Amniotic epithelial cell (primary cell): ENCODE results near the gene PAK1.

GRCh38 chr11:76153212-76153936 is 52.9 kb downstream of the WNT11 start:
- RRBS: no CpG with 5 or more reads among the region's 10 CpGs

DNA sequence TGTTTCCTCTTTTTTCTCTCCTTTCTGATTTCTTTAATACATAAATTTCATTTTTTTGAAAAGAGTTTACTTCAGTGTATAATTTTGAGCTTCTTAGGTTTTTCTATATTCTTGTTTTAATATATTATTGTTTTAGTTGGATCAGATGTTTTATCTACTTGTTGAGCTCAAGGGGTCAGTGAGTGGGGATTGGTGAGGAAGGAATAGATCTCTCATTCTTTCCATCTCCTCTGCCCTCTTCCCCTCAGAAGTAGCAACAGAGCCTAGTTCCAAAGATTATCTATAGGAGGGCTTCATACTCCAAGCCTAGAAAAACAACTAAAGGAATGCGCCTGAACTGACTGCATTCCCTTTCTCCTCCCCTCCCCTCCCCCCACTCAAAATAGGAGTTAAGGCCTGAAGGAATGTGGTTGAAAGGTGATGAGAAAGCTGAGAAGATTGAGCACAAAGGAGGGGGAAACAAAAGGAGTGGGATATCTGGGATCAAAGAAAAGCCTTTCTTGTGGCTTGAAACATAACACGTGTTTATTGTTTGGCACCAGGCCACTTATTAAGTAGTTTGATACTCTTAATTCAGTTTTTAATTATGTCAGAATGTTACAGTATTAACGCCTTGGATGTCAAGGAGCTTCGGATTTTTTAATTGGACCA is 10.5 kb downstream of the EMSY start:
- RRBS: no CpG with 5 or more reads among the region's 4 CpGs

- RRBS: no CpG with 5 or more reads among the region's 5 CpGs
These were observed 56.7 kb downstream of the EMSY start for GRCh38 chr11:76501066-76502302.

GRCh38 chr11:76592970-76593569 is 77.5 kb downstream of the LRRC32 start:
- RRBS: no CpG with 5 or more reads among the region's 4 CpGs

DNA sequence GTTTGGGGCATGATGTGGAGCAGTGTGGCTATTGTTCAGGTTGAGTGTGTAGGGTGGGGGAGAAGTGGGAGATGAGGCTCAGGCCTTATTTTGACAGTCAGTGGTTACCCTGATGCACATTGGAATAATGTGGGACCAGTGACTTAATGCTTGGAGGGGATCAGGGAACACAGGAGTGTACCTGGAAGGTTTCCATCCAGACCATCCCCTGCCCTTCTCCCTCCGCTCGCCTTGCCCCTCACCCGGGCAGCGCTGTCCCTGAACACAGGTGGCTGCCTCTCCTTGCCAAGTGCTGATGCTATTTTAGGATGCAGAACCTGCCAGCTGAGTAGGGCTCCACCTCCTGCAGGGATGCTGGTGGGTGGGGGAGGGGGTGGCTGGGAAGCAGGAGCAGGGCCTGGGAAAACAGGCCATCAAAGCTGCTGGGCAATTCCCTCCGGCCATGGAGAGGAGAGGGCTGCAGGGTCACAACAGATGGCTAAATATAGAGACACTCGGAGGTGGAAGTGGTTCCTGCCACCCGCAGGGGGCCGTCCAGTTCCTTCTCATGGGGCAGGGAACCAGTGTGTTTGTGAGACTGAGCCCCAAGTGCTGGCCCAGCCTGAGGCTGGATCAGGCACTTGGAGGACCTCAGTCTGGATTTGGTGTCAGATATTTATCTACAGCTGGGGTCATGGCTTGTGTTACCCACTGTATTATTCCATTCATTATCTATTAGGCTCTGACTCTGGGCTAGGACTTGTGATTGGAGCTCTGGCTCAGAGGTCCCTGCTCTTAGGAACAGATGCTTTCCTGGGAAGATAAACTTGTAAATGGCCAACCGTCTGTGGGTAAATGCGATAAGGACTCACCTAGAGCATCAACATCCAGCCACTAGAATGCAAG is 59.6 kb downstream of the LRRC32 start:
- RRBS: no CpG with 5 or more reads among the region's 10 CpGs

DNA sequence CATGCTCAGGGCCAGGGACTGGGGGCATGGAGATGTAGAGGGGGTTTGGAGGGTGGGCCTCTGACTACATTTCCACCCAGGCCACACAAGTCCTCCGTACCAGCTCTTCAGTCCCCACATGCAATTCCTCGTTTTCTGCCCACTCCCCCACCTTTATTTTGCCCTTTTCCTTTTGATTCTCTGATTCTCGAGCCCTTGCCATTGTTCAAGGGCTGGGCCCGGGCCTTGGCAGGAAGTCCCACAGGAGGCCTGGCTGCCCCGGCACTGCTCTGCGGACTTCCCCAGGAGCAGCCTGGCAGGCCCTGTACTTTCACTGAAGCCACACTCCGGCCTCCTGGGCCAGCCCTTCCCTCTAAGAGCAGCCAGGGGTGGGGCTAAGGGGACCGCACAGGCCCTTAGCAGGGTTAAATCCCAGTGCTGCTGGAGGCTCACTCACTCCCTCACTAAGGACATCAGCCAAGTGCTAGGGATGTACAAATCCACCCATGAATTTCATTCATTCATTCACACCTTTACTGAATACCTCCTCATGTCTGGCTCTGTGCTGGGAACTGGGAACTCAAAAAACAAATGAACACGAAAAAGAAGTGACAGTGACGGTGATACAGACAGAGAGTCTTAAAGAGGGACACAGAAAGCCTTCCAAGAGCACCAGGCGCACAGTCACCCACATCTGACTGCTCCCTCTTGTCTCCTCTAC is 4.1 kb downstream of the LRRC32 start:
- RRBS: 13% methylated on average over 4 of the region's 11 CpGs

DNA sequence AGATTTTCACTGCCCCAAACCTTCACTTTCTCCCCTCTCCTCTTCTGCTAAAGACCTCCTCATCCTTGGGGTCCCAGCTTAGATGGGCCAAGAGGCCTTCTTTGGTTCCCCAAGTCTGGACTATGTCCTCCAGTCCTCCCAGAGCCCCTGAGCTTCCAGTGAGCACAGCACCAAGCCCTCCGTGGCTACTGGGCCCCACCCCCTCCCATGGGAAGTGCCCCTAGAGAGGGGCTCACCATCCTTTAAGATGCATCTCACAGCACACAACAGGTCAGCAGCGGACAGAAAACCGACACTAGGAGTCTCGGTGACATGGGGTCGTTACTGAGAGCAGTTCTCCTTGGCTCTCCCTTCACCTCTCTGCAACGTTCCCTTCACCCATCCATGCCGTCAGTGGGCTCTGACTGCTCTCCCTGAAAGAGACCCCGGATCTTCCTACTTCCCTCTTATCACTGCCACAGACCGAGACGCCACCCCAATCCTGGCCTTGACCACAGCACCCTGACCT is 2.6 kb downstream of the LRRC32 start:
- RRBS: no CpG with 5 or more reads among the region's 10 CpGs

DNA sequence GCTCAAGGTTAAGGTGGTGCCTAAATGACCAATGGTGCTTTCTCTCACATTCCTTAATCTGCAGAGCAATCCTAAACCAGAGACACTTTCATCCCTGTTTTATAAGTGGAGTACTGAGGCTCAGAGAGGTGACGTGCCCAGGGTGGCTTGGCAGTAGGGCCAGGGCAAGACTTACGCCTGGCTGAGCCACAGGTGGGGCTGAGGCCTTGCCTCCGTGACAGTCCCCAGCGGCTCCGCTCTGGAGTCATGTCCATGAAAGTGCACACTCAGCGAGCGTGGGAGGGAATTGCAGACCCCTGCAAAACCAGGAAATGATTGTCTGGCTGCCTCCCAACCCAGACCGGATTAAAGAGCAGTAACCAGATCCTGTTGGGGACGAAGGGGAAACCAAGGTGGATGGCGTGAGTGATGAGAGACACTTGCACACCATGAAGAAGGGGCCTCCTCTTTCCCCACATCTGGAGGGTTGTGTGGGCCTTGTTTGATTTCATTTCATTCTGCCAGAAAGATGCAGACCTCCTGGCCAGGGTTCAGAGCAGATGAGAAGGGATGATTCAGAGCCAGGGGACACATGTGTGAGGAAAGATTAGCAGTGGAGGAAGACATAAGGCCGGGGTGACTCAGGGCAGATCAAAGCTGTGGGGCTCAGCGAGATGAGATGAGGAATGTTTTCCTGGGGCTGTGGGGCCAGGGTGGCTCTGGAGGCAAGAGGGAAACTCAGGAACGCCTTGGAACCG is 29.7 kb upstream of the LRRC32 start:
- RRBS: no CpG with 5 or more reads among the region's 14 CpGs

- RRBS: no CpG with 5 or more reads among the region's 12 CpGs
These were observed 10.6 kb upstream of the TSKU start for GRCh38 chr11:76772263-76773197.

- RRBS: 7% methylated on average over 4 of the region's 57 CpGs
These were observed 1.2 kb downstream of the TSKU start for GRCh38 chr11:76784058-76785067.

GRCh38 chr11:76788231-76789248 is 5.4 kb downstream of the TSKU start:
- RRBS: no CpG with 5 or more reads among the region's 13 CpGs

- RRBS: no CpG with 5 or more reads among the region's 11 CpGs
These were observed 5.4 kb downstream of the CAPN5 start for GRCh38 chr11:77071940-77072751.

- RRBS: no CpG with 5 or more reads among the region's 2 CpGs
These were observed 8.8 kb downstream of the CAPN5 start for GRCh38 chr11:77075588-77075905.

DNA sequence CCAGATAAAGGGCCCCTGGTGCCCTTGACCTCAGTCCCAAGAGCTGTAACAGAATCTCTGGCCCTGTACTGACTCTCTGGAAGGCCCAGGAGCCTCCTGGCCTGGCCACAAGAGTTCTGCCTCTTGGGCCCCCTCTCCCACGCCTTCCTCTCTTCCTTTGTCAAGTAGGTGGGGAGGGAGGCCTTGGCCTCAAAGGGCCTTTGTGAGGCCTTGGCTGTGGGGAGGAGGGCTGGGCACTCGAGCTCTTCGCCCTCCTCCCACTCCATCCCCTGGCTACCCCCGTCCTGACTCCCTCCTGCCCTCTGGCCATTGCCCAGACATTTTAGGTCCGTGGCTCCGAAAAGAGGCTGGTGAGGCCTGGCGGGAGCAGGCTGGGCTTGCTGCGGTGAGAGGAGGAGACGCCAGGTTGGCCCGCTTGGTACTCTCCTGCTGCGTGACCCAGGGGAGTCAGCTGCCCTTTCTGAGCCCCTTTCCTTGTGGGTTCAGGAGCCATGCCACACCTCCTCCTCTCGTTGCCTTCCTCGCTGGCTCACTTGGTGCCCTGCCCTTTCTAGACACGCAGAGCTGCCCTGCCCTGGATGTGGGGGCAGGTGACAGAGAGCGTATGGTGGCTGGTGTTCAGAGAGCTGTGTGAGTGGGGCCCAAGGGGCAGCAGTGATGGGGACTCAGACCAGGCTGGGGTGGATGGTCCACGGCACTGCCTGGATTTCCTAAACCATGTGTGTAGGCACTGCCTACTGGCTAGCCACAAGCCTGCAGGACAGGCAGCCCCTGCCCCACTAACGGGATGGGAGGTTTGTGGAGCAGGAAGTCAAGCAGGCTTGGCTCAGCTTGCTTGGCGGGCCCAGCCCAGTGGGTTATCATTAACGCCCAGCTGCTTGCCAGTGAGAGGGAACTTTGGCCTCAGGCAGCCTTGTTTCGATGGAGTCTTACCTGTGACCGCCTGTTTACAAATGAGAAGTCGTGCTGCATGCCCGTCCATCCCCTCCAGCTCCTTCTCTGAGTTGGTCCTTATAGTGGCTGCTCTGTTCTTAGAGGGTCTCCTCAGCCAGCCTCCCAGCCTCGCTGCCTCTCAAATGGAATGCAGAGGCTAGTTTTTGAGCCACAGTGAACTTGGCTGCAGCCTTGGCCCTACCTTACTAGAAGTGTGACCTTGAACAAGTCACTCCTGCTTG is 15.8 kb upstream of the OMP start:
- RRBS: no CpG with 5 or more reads among the region's 24 CpGs

DNA sequence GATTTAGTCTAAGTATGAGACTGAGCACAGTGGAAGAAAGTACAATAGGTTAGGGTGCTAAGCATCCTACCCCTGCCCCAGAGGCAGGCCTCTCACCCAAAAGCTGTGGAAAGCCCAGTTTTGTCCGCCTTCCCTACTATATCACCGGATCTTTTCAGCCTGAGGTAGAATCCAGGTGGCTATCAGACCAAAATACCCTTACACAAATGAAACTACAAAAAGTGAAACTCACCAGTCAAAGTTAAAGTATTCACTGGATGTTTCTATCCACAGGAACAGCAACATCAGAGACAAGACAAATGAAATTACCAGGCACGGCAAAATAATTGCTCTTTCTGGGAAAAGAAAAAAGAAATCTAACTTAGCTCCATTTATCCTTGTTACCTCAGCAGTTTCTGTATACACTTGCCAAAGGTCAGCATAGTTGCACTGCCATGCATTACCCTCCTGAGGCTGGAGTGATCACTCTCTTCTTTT is 16.6 kb downstream of the GDPD4 start:
- RRBS: no CpG with 5 or more reads among the region's 3 CpGs

DNA sequence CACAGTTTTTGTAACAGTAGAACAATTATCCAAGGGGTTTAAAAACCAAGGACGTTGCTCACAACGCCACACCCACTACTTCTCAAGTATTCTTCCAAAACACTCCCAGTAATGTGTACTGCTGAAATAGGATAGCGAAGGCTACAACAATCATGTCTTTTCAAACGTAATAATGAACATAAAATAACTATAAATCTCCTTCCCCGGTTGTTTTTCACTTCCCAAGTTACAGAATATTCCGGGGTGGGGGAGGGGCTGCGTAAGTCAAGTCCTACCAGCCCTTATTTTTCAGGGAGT is 1.2 kb downstream of the PAK1 start:
- RRBS: no CpG with 5 or more reads among the region's 7 CpGs

- RRBS: 1% methylated on average over 9 of the region's 60 CpGs
These were observed at the start of gene PAK1 for GRCh38 chr11:77473885-77474542. PAK1 (minus strand) TSS chr11:77474094.

DNA sequence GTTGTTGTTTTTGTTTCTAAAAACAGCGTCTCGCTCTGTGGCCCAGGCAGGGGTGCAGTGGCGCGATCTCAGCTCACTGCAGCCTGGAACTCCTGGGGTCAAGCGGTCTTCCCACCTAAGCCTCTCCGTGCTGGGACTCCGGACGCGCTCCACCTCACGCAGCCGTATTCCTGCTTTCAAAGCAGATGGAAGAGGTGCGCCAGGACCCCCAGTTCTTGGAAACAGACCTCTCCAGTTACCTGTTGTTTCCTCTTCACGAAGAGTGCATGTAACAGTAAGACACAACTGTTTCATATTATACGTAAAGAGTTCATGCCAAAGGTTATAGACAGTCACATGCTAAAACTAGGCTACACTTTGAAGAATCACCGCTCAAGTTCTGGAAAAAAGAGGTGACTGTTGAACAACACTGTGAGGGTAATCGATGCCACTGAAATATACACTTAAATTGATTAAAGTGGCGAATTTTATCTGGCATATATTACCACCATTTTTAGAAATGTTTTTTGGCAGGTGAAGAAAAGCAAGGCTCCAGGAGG is 912 bp upstream of the AQP11 start:
- RRBS: no CpG with 5 or more reads among the region's 17 CpGs

DNA sequence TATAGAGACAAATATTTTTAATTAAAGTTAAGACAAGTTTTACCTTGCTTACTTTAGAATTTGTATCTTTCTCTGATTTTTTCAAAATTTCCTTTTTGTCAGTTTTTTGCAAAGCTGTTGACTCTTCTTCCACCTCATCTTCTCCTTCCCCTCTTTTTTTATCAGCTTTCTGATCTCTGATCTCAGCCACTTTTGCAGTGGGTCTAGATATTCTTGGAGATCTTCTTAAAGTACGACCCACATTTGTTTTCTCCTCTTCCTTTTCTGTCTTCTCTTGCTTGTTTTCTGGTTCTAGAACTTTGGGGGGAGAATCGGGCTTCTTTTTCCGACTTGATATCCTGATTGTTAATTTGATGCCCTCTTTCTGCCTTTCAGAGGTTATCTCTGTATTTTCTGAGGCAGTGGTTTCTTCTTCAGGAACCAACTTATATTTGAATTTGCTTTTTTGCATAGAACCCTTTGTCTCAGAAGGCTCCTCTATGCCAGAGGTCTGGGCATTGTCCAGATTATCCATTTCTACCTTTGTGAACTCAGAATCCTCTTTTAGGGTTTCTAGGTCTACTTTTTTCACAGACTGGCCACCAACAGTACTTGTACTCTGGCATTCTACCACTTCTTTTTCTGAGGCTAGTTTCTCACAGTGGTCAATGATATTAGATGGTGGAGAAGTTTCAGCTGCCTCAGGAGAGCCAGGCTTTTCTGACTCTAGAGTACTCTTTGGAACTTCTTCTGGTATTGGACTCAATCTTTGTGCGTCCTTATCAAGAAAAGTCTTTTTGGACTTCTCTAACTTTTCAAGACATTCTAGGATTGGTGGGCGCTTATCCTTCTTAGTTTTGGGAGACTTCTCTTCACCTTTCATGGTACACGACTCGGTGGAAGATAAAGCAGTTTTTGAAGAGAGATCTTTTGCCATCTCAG is 63.3 kb upstream of the CLNS1A start:
- RRBS: no CpG with 5 or more reads among the region's 7 CpGs

GRCh38 chr11:77734799-77735461 is 85.6 kb downstream of the RSF1 start:
- RRBS: no CpG with 5 or more reads among the region's 26 CpGs